Measurements from ENCODE around the gene TOMM5.

GRCh38 chr9:37198837-37199453 lies 78.6 kb downstream of the ZCCHC7 start:
- PRO-cap, 2 experiments: no peak in any of the 2 experiments

DNA sequence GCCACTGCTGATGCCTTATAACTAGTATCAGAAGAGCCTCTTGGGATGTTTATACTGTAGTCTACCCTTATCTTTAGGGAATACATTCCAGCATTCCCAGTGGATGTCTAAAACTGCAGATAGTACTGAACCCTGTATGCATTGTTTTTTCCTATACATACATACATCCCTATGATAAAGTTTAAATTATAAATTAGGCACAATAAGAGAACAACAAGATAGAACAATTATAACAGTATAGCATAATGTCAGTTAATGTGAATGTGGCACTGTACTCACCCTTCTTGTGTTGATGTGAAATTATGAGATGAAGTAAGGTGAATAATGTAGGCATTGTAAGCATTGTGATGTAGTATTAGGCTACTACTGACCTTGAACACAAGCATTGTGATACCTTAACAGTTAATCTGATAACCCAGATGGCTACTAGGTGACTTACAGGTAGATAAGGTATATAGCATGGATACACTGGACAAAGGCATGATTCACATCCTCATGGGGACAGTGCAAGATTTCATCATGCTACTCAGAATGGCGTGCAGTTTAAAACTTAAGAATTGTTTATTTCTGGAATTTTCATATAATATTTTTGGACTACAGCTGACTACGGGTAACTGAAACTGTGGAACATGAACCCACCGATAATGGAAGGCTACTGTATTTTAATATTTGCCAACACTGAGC lies 134.7 kb downstream of the ZCCHC7 start:
- PRO-cap, 2 experiments: no peak in any of the 2 experiments

DNA sequence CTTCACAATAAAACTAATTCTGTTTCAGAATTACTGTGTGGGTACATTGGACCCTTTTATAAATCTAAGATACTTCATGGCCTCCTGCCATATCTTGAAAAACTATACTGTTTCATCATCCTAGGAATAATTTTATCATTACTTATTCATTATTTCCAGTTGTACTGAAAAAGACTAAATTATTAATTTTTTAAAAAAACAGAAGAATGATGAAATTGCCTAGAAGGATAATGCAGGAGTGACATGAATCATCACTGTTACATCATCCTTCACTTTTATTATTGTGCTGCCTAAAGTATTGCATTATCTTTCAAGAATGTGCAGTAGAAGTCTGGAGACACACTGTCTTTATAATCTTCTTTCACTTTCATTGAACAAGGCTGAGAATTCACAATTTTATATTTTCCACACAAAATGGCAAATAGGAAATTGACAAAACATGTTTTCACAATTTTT lies 131.7 kb upstream of the GRHPR start:
- PRO-cap, 2 experiments: no peak in any of the 2 experiments

DNA sequence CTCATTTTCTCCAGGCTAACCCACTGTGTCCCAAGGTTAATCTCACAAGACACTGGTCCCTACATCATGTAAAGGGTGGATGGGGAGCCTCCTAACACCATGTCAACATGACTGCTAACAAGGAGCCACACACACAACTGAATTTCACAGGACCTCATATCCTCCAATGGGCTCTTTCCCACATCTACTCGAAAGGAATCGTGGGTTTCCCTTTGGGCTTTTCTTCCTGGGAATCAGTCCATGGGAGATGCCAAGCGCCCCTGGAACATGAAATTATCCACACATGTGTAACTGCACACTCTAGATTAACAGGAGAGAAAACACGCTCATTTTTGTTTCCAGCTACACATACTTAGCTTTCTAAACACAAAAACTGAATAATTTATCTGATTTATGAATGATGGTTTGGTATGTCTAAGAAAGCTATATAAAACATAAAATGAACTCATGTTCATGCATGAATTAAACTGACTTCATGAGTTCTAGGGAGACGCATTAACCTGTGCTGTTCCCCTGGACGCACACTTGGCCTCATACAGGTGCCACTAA lies 16.2 kb downstream of the GRHPR start:
- PRO-cap, 2 experiments: no peak in any of the 2 experiments

DNA sequence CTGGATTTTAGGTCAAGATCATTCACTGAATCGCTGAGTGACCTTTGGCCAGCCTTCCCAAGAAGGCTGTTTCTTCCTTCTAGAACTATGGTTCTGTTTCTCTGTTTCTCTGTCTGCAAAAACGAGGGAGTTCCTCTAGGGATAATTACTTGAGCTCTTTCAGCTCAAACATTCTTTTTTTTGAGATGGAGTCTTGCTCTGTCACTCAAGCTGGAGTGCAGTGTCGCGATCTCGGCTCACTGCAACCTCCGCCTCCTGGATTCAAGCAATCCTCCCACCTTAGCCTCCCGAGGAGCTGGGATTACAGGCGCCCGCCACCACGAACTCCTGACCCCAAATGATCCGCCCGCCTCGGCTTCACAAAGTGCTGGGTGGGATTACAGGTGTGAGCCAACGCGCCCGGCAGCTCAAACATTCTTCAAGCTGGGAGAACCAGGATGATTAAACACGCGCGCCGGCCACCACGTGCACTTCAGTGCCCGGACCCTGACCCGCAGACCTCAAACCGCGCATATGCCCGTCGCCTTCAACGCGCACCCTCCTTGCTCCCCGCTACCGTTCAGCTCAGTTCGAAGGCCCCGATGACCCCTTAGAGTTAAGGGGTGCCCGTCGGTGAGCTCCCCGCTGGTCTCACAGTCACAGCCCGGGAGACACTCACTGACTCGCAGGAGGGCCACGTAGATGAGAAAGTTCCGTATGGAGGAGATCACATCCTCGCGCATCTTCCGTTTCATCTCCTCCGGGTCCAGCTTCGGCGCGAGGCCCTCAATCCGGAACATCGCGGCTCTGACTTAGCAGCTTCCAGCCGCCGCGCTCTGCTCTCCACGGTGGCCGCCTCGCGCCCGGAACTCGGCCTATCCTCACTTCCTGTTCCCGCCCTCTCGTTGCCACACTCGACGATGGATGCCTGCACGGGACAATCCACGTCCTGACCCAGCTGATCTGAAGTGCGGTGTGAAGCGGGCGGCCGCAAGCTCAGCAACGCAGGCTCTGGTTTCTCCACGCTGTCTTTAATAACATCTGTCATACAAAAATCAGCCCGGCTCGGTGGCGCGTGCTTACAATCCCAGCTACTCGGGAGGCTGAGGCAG lies at the start of gene TOMM5:
TSS of gene TOMM5 (minus strand) at position 844 of the 1,091 bp plus-strand sequence.
- PRO-cap, 2 experiments: peak in 1 of 2 experiments; most common plus-strand start position 892 of the sequence (in 1); most common minus-strand start position 851 of the sequence (in 1)

DNA sequence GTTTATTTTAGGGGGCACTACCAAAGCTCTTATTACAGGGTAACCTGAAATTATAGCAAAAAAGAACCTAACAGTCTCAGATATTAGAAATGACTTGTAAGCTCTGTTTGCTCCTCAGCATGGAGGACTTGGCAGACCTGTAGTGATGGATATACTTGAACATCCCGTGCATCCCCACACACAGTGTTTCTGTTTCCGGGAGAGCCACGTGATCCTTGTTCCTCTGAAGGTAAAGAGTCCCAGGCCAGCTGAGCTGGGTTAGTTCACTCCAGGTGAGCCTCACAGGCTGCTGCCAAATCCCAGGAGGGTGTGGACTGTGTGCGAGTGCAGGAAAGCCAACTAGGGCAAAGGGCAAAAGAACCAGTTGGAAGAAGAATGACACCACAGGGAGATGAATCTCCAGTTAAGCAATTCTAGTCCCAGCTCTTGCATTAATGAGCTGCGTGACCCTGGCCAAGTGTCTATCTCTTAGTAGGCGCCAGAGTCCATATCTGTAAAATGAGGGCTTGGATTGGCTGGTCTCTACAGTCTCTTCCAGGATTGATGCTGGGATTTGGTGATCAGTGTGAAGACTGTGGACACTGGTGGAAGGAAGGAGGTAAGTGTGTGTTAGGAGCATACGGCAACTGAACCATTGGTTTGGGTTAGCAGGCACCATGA lies 10.5 kb upstream of the TOMM5 start:
- PRO-cap, 2 experiments: no peak in any of the 2 experiments

- PRO-cap, 2 experiments: peak in 1 of 2 experiments; most common minus-strand start chr9:37801396 (in 1)
Observed at GRCh38 chr9:37801120-37801943, 735 bp downstream of the DCAF10 start.

GRCh38 chr9:37952706-37953319 lies 48.9 kb upstream of the SLC25A51 start:
- PRO-cap, 2 experiments: no peak in any of the 2 experiments

DNA sequence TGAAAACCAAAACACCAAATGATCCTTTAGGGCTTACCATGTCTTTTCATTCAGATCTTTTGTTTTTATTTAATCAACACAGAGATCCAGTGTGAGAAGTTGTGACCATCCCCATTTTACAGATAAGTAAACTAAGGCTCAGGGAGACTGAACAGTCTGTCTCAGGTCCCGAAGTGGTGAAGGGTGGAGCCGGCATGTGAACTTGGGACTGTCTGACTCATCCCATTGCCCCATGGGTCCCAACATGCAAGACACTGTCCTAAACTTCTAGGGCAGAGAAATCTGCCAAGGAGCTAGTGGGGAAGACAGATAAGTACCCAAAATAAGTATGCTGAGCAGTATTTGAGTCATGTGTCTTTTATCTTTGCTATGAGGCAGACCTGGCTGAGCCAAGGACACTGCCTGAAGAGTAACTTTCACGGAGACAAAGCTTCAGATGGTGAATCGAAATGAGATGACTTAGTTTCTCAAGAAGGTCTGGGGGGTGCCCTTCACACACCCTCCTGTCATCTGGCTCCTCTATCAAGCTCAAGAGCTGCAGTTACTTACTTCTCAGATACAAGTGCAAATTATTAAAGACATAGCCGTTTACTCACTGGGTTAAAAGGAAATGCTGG lies 64.4 kb upstream of the SLC25A51 start:
- PRO-cap, 2 experiments: no peak in any of the 2 experiments

DNA sequence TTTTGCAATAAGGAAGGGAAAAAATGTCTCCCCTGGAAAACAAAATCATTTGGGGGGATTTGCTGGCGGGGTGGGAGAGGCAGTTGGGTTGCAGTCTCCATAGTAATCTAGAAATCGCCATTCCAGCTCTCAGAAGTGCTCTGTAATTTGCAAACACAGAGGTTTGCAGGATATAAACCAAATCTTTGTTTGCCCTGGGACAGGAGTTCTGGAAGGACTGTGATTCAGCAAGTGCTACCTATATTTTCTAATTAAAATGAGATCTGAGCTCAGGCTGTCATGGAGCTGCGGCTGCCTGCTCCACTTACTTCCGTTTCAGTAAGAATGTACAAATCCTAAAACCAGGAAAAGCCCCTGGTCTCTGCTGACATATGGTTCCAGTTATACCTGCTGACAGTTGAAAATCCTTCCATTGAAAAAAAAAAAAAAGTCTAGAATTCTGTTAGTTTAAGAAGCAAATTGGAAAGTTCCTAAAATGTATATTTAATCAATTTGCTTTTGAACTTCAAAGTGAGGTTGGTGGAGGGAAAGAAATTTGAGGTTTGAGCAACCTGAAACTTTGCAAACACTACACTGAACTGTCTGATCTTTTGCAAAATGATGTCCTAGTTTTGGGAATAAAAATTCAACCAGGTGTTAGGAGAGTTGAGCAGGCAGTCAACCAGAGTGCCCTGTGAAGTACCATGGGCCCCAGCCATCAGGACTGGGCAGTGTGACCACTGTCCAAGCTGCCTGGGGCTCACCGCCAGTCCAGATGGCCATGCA lies 50.8 kb downstream of the SHB start:
- PRO-cap, 2 experiments: no peak in any of the 2 experiments

- PRO-cap, 2 experiments: no peak in any of the 2 experiments
Observed at GRCh38 chr9:38038399-38039260, 30.4 kb downstream of the SHB start.

DNA sequence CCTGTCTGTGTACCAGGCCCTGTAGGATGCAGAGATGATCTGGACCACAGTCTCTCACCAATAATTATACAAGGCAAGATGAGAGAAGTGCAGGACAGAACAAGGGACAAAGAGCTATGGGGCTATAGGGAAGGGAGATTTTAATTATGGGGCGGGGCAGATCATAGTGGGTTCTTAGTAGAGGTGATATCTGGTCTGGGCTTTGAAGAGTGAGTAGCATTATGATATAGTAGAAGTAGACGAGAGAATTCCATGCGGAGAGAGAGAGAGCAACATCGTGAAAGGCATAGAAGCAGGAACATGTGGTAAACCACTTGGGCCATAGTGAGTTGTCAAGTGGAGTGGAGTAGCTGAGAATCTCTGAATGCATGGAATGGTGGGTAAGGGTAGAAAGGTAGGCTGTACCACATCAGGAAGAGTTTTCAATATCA lies 4.3 kb upstream of the SHB start:
- PRO-cap, 2 experiments: no peak in any of the 2 experiments

GRCh38 chr9:38396653-38397712 lies 4.5 kb downstream of the ALDH1B1 start:
- PRO-cap, 2 experiments: no peak in any of the 2 experiments

- PRO-cap, 2 experiments: no peak in any of the 2 experiments
Observed at GRCh38 chr9:38437420-38437905, 13.2 kb upstream of the IGFBPL1 start.

- PRO-cap, 2 experiments: peak in 1 of 2 experiments; most common plus-strand start chr9:38621989 (in 1); most common minus-strand start chr9:38622426 (in 1)
Observed at GRCh38 chr9:38621839-38622916, 1.8 kb upstream of the ANKRD18A start.

DNA sequence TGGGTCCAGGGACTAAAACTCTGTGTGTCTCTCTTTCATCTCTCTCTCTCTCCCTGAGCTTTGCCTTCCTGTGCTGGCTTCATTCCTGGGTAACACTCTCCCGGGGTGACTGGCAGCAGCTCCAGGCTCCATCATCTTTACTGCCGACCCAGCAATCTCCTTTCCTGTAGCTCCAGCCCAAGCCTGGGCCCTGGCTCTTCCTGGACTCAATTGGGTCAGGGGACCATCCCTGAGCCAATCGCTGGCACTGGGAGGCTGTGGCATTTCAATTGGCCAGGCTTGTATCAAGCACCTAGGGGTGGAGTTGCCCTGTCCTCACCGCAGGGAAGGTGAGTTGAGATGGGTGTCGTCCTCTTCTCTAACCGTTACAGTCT lies 31.9 kb downstream of the FAM240B start:
- PRO-cap, 2 experiments: no peak in any of the 2 experiments

- PRO-cap, 2 experiments: peak in 1 of 2 experiments; most common plus-strand start chr9:39809427 (in 1); most common minus-strand start chr9:39809273 (in 1)
Observed at GRCh38 chr9:39809111-39810322, 454.0 kb downstream of the SPATA31A1 start.

DNA sequence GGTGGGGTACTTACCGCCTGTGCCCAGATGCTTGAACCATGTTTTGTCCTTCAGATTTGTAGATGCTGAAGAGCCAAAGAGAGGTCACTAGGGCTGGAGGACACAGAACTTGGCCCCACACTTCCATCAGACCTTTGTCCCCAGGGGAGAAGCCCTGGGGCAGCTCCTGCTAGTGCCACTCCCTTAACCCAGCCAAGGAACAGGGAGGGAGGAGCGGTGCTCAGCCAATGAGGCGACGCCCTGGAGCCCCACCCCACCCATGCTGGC lies 631.0 kb downstream of the FOXD4L6 start:
- PRO-cap, 2 experiments: no peak in any of the 2 experiments

GRCh38 chr9:40578035-40578546 lies 550.4 kb downstream of the FOXD4L6 start:
- PRO-cap, 2 experiments: no peak in any of the 2 experiments

DNA sequence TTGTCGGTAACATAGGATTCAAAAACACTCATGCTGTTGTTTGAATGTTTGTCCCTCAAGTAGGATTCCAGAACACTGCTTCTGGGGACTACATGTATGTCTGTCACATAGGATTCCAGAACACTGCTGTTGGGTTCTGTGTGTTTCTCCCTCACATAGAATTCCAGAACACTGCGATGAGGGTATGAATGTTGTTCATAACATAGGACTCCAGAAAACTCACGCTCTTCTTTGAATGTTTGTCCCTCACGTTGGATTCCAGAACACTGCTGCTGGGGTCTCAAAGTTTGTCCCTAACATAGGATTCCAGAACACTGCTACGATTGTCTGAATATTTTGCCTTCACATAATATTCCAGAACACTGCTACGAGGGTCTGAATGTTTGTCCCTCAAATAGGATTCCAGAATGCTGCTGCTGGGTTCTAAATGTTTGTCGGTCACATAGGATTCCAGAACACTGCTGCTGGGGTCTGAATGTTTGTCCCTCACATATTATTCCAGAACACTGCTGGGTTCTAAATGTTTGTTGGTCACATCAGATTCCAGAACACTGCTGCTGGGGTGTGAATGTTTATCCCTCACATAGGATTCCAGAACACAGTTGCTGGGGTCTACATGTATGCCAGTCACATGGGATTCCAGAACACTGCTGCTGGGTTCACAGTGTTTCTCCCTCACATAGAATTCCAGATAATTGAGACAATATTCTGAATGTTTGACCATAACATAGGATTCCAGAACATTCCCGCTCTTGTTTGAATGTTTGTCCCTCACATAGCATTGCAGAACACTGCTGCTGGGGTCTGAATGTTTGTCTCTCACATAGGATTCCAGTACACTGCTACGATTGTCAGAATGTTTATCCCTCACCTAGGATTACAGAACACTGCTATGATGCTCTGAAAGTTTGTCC lies 202.1 kb downstream of the FOXD4L6 start:
- PRO-cap, 2 experiments: no peak in any of the 2 experiments